SK-N-SH (cell line): ENCODE measurements around a stretch of chr13.

DNA sequence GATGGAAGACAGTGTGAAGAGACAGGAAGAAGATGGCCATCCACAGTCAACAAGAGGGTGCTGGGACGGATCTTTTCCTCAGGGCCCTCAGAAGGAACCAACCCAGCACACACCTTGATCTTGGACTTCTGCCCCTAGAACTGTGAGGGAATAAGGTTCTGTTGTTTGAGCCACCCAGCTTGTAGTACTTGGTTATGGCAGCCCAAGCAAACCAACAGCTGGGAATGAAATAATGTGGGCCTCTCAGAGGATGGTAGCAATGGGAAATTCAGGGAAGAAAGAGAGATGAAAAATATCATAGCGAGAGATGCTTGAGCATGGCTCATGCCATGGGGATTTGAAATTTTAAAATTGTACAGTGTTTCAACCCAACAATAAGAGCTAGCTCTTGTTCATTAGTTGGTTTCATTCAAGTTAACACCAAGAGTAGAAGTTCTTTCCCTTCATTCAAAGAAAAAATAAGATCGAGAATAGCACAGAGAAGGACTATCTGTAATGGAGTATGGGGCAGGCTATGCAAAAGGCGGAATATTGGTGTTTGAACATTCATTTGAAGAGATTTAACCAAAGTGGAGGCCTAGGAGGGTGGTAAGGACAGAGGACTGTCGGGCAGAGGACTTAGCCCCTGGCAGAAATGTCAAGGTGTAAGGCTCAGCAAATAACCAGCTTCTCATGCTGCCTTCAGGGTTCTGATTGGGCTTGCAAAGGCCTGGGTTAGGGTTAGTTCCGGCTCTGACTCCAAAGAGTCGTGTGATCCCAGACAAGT lies 87.5 kb downstream of the MBNL2 start:
- RRBS: no CpG with 5 or more reads among the region's 7 CpGs
CAGE:
- cytosol, long polyA plus RNA: no peak
- long polyA plus RNA: no peak
- nucleus, long polyA plus RNA: no peak

DNA sequence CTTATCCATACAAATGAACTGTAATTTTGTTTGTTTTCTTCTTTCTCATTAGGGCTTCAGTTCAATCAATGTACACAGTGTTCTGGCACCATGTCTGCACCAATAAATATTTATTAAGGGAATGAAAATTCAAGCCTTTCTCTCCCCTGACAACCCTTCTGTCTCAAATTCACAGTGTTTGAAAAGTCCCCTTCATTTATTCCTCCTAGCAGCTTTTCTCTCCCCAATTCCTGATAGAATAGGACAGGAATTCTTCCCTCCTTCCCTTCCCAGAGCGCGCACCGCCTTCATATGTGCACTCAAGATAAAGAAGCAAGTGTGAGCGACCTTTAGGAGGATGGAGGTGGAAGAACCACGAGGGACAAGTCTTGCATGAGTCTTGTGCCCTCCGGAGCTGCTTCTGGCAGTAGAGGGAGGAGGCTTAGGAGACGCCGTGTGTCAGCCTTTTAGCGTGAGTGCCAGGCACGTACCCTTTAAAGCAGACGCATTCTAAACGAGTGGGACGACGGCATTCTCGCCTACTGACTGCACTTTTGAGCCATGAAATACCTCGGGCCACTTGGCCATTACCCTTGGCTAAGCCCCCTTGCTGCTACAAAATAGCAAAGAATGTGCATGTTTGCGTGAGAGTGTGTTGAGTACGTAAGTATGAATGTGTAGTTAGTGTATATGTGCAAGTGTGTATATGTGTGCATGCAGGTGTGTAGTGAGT lies 95.4 kb upstream of the RAP2A start:
- RRBS: no CpG with 5 or more reads among the region's 18 CpGs
CAGE:
- cytosol, long polyA plus RNA: no peak
- long polyA plus RNA: no peak
- nucleus, long polyA plus RNA: no peak

DNA sequence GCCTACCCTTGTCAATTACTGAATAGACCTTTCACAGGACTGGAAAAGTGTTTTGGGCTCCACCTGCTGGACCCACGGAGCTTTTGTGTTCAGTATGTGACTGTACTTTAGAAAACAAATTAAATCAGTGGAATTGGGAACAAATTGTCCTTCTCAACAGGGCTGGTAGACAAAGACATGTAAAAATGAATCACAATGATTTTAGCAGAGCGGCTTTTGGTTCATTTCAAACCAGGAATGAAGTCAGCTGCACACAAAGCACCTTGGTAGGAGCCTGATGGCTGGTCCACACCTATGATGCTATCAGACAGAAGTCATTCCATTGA lies 89.3 kb upstream of the RAP2A start:
- RRBS: no CpG with 5 or more reads among the region's 2 CpGs
CAGE:
- cytosol, long polyA plus RNA: no peak
- long polyA plus RNA: no peak
- nucleus, long polyA plus RNA: no peak

DNA sequence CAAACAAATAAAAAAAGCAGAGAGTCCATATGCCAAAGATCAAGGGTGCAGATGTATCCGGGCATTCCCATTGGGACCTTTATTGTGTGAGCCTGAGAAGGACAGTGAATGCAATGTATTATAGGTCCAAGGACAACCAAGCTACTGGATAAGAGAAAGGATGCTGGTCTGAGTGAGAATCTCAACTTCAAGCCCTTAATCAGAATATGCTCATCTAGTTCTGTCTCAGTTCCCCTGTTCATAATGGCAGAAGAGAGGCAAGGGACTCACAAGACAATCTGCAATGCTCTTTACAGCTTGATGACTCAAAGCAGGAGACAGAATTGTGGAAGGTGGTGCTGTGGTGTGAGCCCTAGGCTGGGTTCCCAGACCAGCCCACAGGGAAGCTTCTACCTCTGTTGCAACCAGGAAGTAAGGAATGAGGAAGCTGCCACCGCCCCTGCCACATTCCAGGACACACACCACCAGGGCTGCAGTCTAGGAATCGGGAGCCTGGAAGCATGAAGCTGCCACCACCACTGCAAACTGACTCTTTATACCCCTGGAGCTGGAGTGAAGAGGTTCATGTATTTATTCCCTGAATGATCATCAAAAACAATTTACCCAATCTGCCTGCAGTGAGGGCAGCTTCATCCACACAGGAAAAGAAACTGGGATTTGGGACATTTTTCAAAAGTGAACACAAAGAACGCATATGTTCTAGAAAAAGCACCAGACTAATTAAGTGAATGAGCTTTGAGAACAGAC lies 133.9 kb downstream of the RAP2A start:
- RRBS: no CpG with 5 or more reads among the region's 4 CpGs
CAGE:
- cytosol, long polyA plus RNA: no peak
- long polyA plus RNA: no peak
- nucleus, long polyA plus RNA: no peak

DNA sequence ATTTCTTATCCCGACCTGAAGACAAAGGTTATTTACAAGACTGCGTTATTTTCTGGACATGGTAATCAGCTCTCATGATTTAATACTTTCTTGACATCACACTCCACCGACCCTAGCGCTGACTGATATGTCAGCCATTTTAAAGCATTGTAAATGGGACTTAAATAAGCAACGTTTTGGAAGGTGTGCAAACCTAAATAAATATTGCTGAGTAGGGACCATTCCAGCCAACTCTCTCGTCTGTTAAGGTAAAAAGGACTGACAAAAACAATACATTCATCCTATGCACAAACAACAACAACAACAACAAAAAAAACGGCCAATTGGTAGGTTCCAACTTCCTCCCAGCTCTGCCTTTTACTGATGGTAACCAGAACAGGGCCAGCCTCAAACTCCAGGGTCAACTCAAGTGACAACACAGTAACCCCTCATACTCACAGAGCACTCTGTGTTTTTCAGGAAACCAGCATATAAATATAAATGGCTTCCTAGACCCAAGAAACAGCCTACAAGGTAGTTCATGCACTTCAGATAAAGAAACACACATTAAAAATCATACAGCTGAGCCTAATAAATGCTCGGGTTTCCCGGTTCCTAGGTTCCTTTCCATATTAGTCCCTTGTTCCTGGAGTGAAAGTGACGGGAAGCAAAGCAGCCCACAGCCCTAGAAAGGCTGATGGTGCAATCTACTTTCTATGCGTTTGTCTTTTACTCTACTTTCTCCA lies 34.7 kb downstream of the STK24 start:
- RRBS: no CpG with 5 or more reads among the region's 11 CpGs
CAGE:
- cytosol, long polyA plus RNA: no peak
- long polyA plus RNA: no peak
- nucleus, long polyA plus RNA: no peak

GRCh38 chr13:98547400-98548228 lies 29.3 kb downstream of the STK24 start:
- RRBS: no CpG with 5 or more reads among the region's 13 CpGs
CAGE:
- cytosol, long polyA plus RNA: no peak
- long polyA plus RNA: no peak
- nucleus, long polyA plus RNA: no peak

GRCh38 chr13:98551465-98552053 lies 25.3 kb downstream of the STK24 start:
- RRBS: no CpG with 5 or more reads among the region's 7 CpGs
CAGE:
- cytosol, long polyA plus RNA: no peak
- long polyA plus RNA: no peak
- nucleus, long polyA plus RNA: no peak

DNA sequence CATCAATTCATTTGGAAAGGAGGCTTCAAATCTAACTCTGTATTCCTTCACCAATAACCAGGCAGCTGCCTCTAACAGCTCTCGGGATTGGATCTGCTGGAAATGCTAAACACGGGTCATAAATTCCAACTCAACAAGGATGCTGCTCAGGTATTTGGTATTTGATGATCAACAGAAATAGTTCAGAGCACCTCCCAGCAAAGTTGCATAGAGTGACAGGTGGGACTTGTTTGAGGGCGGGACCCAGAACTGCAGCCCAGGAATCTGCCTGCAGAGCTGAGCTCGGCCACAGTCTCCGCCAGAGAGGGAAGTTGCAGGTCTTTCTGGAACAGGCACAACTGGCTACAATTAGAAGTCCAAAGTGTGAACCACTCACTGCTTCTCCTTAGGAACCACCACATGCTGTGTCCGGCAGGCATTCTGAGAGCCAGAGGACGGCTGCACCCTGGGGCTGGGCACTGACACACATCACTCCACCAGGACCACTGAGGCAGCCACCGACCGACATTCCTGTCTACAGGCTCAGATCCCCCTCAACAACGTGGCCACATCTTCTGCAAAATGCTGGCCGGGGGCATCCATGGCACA lies 1.1 kb downstream of the SLC15A1 start:
- RRBS: no CpG with 5 or more reads among the region's 11 CpGs
CAGE:
- cytosol, long polyA plus RNA: no peak
- long polyA plus RNA: no peak
- nucleus, long polyA plus RNA: no peak

- RRBS: no CpG with 5 or more reads among the region's 3 CpGs
CAGE:
- cytosol, long polyA plus RNA: no peak
- long polyA plus RNA: no peak
- nucleus, long polyA plus RNA: no peak
These were observed 8.8 kb upstream of the SLC15A1 start for GRCh38 chr13:98761339-98761575.

- RRBS: no CpG with 5 or more reads among the region's 2 CpGs
CAGE:
- cytosol, long polyA plus RNA: no peak
- long polyA plus RNA: no peak
- nucleus, long polyA plus RNA: no peak
These were observed 41.0 kb upstream of the SLC15A1 start for GRCh38 chr13:98793376-98794064.

GRCh38 chr13:98937898-98938381 lies 39.9 kb downstream of the DOCK9 start:
- RRBS: no CpG with 5 or more reads among the region's 7 CpGs
CAGE:
- cytosol, long polyA plus RNA: no peak
- long polyA plus RNA: no peak
- nucleus, long polyA plus RNA: no peak

DNA sequence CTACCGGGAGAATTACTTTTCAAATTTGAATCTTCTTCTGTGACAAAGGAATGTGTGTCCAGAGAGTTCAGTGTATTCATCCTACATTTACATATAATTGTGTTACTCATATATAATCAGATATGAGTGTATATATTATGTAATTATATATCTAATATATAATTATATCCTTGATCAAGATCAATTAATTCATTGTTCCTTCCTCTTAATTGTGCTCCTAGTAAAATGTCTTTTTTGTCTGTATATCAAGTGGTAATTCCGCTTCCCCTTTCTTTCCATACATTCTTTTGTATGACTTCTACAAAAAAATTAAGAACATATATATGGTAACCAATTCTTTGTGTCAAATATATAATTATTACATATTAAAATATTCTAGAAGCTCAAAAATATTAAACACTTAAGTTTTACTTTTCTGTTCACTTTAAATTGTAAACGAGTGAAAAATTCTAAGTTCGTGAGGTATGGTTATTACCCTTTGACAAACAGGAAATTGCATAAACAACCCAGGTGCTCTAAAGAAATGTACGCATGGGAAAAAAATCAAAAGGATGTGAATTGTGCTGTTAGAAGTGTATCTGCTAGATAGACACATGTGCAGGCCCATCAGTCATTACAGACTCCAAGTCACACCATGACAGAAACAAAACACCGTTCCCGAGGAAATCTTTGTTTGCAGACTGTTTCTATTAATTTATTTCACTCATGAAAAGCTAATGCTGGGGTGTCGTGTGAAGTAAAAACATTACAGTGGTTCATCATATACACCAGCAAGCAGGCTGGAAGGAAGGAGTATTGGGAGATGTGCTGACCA lies 16.9 kb upstream of the DOCK9 start:
- RRBS: 95% methylated on average over 1 of the region's 8 CpGs
CAGE:
- cytosol, long polyA plus RNA: no peak
- long polyA plus RNA: no peak
- nucleus, long polyA plus RNA: no peak

GRCh38 chr13:99015621-99016250 lies 37.9 kb upstream of the DOCK9 start:
- RRBS: no CpG with 5 or more reads among the region's 12 CpGs
CAGE:
- cytosol, long polyA plus RNA: no peak
- long polyA plus RNA: no peak
- nucleus, long polyA plus RNA: no peak

DNA sequence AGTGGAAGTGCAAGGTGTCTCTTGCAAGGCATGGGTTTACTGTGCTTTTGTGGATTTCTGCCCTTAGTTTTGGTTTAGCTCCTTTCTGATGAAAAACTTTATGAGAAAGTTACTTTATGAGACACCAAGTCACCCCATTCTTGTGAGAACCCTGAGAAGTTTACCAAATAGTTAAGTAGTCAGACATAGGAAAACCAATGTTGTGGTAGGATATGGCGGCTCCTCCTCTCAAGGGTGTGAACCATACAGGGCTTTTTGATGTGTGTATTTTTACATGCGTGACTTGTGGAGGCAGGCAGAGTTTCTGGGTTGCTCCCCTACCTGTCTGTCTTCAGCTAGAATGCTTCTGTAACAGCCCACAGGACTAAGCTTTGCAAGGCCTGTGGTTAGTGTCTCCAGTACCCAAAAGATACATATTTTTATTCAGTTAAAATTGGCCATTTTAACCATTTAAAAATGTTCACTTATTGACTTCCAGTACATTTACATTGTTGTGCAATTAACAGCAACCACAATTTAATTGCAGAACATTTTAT lies 18.3 kb downstream of the UBAC2 start:
- RRBS: no CpG with 5 or more reads among the region's 2 CpGs
CAGE:
- cytosol, long polyA plus RNA: no peak
- long polyA plus RNA: no peak
- nucleus, long polyA plus RNA: no peak

- RRBS: no CpG with 5 or more reads among the region's 5 CpGs
CAGE:
- cytosol, long polyA plus RNA: no peak
- long polyA plus RNA: no peak
- nucleus, long polyA plus RNA: no peak
These were observed 1.7 kb downstream of the GPR18 start for GRCh38 chr13:99256344-99257101.

- RRBS: no CpG with 5 or more reads among the region's 3 CpGs
CAGE:
- cytosol, long polyA plus RNA: no peak
- long polyA plus RNA: no peak
- nucleus, long polyA plus RNA: no peak
These were observed 721 bp upstream of the GPR18 start for GRCh38 chr13:99258906-99259294.

DNA sequence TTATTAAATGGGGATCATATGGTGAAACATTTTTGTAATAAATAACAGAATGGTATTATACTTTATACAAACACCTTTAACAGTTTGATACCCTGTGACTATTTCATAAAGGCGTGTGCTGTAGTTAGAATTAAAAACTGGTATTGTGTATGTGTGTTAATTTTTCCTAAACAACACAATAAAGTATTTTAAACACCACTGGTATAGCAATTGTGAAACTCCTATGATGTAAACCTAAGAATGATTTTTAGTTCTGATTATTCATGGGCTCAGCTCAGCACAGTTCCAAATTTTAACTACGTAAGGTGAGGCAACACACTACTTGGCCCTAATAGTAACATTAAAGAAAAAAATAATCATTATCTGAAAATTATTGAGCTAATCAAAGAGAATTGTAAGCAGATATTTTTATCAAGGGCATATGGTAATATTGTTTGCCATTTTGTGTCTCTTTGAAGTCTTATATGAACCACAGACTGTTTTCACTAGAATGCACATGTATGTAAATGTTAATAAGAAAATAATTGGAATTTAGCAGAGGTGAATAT lies 11.8 kb upstream of the GPR18 start:
- RRBS: no CpG with 5 or more reads among the region's 2 CpGs
CAGE:
- cytosol, long polyA plus RNA: no peak
- long polyA plus RNA: no peak
- nucleus, long polyA plus RNA: no peak

- RRBS: no CpG with 5 or more reads among the region's 11 CpGs
CAGE:
- cytosol, long polyA plus RNA: no peak
- long polyA plus RNA: no peak
- nucleus, long polyA plus RNA: no peak
These were observed 12.3 kb downstream of the GPR183 start for GRCh38 chr13:99294500-99295673.

DNA sequence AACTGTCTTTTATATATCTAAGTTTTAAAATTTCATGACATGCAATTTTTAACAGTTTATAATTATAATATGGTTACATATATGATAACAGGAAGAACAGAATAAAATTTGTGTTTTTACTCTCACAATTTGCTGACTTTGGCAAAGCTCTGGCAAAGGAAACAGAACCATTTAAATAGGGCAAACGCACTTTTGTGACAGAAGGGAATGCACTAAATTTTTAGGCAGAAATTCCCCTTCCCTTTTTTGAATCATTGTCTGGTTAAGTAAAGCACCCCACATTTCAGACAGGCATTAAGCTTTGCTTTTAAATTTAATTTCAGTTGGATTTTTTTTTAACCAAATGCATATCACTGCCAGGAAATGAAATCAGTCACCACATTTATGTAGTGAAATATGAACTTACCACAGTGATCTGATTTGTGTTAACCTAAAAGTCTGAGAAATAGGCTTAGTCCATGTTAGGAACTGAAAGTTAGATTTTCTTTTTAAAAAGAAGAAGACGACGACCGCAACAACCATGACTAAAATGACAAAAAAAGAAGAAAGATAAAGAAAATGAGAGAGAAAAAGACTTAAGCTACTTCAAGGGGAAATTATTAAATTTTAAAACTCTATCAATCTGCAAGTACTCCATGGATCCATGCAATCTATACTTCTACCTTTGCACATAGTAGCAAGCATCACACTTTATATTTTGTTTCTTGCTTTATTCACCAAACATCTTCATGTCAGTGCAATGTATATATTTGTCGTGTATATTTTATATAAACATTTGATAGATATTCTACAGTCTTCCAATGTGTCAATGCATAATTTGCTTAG lies 10.7 kb downstream of the GPR183 start:
- RRBS: no CpG with 5 or more reads among the region's 5 CpGs
CAGE:
- cytosol, long polyA plus RNA: no peak
- long polyA plus RNA: no peak
- nucleus, long polyA plus RNA: no peak

DNA sequence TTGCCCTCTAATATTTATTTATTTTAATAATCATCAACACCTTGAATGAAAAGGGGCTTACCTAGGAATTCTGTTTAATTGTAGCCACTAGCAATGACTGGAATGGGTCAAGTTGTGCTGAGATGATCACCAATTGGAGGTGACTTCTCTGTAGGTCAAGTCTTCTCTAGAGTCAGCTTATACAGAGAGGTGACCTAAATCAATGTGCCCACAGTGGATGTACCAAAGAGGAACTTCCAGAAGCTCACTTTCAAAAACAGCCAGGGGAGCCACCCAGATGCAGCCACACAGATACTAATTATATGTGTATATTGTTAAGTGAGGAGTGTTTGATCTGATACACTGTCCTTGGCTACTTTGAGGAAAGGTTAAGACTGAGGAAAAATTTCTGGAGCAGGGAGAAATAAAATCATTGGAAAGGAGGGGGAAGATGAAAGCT lies 5.3 kb downstream of the GPR183 start:
CAGE:
- cytosol, long polyA plus RNA: no peak
- long polyA plus RNA: no peak
- nucleus, long polyA plus RNA: no peak